Retinal pigment epithelial cell (primary cell): Measurements from ENCODE around the genes SOAT1, CEP350, LHX4 and GLUL.

DNA sequence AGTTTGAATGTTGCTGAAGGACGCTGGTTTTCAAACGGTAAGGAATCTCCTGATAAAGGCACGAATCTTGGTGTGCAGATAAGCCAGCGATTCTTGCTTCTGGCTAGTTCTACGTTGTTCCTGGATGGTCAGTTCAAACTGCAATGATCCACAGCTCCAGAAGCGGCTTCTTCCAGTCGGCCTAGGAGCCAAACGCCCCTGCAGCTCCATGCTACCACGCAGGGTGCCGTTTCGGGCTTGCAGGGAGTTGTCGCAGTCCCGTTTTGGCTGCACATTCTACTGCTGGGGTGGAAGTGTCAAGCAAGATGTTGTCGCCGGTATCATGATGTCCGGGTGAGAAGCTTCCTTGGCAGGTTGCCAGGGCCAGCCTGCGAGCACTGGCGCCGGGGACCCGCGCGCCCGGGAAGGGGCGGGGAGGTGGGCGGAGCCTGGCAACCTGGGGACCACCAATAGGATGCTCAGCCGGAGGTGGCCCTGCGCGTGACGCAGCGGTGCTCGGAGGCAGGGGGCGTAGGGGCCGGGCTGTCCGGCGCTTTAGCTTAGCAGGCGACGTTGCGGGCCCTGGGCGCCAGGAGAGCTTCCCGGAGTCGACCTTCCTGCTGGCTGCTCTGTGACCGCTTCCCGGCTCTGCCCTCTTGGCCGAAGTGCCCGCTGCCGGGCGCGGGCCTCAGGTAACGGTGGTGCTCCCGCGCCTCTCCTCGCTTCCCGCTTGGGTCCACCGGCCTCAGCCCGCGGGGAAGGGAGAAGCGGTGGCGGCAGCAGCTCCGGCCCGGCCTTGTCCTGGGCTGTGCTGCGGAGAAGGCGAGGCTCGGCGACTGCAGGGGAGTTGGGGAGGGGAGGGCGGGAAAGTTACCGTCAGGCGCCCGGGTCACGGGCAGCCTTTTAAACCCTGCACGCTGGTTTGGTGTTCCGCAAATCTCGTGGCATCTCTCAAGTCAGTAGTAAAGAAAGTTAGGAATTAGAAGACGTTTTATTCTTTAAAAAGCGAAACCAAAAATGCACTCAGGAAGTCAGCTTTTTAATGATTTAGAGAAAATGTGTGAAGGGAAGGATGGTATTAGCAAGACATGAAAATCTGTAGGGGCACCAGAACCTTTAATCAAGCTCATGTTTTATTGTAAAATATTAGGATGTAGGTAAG is at the start of gene SOAT1:
TSS of gene SOAT1 (plus strand) at position 532 of the 1,141 bp plus-strand sequence.
- RRBS: 2% methylated on average over 43 of the region's 74 CpGs

- RRBS: no CpG with 5 or more reads among the region's 5 CpGs
These were observed 33.2 kb upstream of the FAM163A start for GRCh38 chr1:179709675-179710423.

DNA sequence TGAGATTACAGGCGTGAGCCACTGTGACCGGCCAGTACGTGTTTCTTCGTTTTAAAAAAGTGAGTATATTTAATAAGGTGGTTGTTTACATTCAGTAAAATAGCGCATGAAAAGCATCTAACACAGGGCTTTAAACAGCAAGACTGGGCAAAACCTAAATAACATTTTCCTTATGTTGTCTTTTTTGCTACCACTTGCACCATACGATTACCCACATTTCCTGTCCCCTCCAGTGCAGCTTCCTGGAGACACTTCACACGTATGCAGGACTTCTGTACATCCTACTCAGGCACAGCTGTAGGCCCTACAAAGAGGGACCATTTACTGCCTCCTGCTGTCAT is 1.1 kb upstream of the CEP350 start:
- RRBS: no CpG with 5 or more reads among the region's 7 CpGs

GRCh38 chr1:179954233-179954978 is at the start of gene CEP350:
TSS of gene CEP350 (plus strand) at chr1:179954810.
- RRBS: no CpG with 5 or more reads among the region's 48 CpGs

GRCh38 chr1:179996335-179997194 is 42.0 kb downstream of the CEP350 start:
- RRBS: no CpG with 5 or more reads among the region's 13 CpGs

DNA sequence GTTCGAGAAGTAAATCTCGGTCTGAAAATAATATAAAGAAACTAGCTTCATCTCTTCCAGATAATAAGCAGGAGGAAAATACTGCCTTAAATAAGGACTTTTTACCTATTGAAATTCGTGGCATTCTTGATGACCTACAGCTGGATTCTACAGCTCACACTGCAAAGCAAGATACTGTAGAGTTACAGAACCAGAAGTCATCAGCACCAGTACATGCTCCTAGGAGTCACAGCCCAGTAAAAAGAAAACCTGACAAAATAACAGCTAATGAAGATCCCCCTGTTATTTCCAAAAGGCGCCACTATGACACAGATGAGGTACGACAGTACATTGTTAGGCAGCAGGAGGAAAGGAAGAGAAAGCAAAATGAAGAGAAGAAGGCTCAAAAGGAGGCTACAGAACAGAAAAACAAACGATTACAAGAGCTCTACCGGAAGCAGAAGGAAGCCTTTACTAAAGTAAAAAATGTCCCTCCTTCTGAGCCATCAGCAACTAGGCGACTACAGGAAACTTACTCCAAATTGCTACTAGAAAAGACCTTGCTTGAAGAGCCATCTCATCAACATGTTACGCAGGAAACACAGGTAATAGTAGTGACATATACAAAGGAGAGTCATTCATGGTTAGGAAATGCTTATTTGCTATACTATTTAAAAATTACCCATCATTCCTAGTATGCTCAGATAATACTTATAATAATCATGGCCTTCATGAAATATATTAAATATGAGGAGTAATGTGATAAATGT is 59.5 kb downstream of the CEP350 start:
- RRBS: no CpG with 5 or more reads among the region's 9 CpGs

DNA sequence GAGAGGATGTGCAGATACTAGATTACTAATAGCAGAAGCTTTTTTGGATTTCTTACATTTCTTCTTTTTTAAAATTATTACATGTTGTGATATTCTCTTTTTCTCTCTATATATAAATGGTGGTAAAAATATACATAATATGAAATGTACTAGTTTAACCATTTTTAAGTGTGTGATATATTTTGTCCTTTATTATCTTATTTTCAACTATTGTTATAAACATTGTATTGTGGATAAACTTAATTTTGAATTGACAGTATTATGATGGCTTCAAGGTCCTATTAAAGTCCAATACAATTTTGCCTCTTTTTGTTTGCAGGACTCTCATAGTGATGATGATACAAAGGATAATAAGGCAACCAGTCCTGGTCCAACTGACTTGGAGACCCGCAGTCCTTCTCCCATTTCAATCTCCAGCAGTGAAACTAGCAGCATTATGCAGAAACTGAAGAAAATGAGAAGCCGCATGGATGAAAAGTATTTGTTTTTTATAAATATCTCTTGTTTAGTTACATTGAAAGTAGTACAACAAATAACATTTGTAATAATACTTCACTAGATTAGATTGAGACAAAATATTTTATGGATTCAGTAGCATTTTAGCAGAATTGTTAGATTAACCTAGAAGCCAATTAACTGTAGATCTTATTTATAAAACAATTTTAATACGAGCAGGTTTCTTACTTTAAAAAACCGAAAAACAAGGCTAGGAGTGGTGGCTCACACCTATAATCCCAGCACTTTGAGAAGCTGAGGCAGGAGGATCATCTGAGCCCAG is 89.7 kb upstream of the QSOX1 start:
- RRBS: no CpG with 5 or more reads among the region's 4 CpGs

DNA sequence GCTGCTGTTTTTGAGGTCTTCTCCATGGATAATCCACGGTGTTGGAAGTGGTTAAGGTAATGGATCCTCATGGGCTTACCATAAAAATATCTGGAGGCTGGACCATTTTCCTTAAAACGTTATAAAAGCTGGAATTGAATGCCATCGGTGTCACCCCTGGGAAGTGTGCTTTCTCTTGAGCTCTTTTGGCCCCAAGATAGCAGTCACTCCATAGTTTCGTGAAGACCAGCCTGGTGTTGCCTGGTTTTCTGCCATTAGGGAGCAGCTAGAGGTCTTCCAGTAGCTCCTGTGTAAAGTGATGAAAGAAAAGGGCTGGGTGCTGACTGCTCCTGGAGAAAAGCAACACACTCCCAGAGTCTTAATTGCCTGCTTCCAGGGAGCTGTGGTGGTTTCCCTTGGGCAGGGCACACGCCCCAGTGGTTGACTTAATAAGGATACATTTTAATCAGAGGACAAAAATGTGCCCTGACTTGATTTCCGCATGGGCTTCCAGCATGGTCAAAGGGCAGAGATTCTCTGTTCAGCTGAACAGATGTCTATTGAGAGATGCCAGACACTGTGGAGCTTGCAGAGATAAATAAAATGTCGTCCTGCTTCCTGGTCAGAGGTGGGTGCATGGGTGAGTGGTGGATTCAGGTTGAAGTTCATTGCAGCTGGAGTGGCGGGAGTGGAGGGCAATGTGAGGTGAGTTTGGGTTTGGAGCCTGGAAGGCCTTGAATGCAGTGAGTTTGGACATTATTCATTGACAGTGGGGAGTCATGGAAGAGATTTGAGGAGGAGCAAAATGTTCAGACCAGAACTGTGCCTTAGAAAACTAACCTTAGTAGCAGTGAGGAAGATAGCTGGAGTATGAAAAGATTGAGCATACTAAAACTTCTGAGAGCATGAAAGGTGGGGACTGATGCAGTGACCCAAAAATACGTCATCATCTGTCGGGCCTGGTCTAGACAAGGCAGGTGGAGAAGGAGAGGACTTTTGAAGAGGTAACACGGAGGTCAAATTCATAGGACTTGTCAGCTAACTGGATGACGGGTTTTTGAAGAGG is 16.0 kb downstream of the QSOX1 start:
- RRBS: no CpG with 5 or more reads among the region's 12 CpGs

GRCh38 chr1:180173970-180174373 is 19.3 kb downstream of the QSOX1 start:
- RRBS: no CpG with 5 or more reads among the region's 8 CpGs

DNA sequence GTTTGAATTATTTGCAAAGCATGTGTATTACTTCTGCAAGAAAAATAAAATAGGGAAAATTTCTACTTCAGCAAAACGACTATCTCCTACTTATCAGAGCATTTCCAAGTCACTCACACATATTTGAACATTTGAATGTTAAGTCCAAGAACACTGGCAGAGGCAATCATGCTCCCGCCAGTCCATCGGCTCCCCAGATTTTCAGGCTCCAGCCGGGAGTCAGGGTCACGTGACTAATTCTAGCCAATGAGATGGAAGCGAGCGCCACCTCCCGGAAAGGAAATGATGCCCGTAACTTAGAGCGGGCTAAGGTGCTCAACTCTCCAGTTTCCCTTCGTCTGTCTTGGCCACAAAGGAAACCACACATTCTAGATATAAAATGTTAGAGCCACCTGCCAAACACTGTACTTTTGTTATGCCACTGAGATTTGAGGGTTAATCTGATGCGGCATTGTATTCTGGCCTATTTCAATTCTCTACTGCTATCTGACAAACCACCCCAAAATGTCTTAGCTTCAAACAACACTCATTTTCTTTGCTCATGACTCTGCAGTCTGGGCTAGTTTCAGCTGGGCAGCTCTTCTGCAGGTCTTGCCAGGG is 16.6 kb upstream of the LHX4 start:
- RRBS: 76% methylated on average over 5 of the region's 12 CpGs

DNA sequence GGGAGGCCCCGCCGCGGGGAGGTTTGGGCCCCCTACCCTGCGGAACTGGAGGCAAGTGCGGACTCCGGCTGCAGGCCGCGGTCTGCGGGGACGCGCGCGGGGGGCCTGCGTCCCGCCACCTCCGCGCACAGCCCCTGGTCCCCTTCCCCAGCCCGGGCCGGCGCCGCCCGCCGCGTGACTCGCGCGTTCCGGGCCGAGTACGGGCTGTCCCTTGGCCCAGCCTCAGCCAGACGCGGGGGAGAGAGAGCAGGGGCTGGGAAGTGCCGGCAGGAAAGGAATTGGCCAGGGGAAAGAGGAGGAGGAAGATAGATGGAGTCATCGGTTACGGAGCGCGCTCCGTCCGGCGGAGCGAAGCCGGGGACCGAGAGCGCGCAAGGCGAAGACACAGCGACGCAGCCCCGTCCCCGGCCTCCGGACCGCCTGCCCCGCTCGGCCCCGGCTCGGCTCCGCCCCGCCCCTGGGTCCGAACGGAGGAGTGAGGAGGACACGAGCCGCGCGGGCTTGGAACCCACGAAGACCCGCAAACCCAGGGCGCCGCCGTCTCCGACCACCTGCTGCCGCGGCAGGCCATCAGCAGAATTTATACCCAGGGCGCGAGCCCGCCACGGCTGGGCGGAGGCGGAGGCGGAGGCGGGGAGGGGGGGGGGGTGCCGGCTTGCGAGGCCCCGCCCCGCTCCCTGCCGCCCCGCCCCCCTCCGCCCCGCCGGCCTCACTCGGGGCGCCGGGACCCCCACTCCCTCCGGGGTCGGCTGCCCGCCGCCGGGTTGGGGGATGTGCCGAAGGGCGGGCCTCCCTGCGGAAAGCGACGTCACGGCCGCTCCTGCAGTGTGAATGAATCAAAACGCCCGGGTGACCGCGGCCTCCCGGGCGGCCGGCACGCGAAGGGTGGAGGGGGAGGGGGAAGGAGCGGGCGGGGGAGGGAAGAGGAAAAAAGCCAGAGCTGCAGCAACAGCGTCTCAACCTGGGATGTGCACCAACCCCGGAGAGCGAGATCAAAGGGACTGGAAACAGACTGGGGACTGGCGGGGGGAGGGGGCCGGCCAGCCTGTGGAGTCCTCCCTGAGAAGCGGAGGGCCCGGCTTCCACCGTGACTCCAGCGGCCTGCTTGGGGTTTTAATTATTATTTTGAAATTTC is at the start of gene LHX4:
TSS of gene LHX4 (plus strand) at position 937 of the 1,135 bp plus-strand sequence.
- RRBS: 1% methylated on average over 55 of the region's 124 CpGs

DNA sequence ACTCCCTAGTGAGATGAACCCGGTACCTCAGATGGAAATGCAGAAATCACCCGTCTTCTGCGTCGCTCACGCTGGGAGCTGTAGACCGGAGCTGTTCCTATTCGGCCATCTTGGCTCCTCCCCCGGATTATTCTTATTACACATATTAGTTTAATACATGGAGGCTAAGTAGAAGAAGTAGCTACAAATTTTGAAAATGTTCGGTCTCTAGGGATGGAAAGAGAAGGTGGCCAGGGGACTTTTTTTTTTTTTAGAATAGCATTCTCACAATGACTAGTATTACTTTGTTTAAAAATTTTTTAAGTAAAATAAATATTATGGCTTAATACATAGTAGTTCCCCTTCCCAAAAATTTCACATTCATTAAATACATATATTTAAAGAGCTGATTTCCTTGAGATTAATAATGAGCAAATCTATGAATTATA is 40.0 kb upstream of the KIAA1614 start:
- RRBS: no CpG with 5 or more reads among the region's 9 CpGs

DNA sequence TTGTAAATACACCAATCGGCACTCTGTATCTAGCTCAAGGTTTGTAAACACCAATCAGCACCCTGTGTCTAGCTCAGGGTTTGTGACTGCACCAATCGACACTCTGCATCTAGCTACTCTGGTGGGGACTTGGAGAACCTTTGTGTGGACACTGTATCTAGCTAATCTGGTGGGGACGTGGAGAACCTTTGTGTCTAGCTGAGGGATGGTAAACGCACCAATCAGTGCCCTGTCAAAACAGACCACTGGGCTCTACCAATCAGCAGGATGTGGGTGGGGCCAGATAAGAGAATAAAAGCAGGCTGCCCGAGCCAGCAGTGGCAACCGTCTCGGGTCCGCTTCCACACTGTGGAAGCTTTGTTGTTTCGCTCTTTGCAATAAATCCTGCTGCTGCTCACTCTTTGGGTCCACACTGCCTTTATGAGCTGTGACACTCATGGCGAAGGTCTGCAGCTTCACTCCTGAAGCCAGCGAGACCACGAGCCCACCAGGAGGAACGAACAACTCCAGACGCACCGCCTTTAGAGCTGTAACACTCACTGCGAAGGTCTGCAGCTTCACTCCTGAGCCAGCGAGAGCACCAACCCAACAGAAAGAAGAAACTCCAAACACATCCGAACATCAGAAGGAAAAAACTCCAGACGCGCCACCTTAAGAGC is 12.7 kb downstream of the MR1 start:
- RRBS: no CpG with 5 or more reads among the region's 20 CpGs

GRCh38 chr1:181151666-181152515 is 63.4 kb downstream of the IER5 start:
- RRBS: no CpG with 5 or more reads among the region's 10 CpGs

DNA sequence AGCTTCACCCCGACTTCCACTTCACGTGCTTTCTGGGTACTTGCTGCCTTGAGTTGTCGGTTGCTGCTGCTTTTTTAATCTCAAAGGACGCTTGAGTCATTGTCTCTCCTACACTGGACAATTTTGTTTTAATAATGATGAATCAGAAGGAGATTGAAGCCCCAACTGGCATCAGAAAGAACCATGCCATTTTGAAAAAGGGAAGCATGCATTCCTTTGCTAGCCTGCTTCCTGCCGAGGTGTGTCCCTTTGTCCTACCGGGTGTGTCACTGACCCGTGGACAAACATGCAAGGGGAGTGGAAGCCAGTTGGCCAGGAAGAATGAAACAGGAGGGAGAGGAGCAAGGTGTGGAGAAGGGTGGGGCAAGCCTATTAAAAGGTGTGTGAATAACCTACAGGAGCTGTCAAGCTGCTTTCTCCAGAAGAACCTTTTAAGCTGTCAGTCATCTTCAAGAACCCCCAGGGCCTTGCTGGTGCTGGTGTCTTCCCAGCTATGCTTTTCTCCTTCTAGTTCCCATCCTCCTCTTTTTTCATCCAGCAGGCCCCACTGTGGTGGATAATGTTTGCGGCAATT is 164.3 kb downstream of the CACNA1E start:
- RRBS: no CpG with 5 or more reads among the region's 8 CpGs

- RRBS: no CpG with 5 or more reads among the region's 2 CpGs
These were observed 74.2 kb downstream of the GLUL start for GRCh38 chr1:182317301-182317899.

DNA sequence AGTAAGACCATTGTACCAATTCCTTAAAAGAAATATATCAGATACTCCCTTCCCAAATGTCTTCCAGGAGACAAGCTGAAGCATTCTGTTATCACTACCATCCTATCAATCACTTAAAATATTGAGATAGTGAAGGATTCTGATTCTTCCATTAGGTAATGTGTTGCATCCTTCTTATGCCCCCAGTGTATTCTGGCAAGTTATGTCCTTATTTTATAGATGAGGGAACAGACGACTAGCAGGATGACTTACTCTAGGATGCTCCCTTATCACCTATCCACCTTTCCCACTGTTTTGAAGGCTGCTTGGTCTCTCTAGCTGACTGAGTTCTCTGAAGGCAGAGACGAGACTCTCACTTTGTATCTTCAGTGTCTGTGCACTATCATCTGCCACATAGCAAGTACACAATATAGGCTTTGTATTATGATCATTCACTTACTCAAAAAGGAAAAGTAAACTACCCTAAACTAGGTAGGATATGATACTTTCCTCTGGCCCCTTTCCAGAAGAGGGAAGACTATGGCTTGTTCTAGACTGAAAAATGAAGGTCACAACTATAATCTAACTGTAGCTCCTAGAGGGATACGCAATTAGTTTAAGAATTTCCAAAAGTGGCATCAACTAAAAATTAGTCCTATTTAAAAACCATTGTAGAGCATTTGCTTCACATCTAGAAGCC is 4.0 kb downstream of the GLUL start:
- RRBS: no CpG with 5 or more reads among the region's 3 CpGs

DNA sequence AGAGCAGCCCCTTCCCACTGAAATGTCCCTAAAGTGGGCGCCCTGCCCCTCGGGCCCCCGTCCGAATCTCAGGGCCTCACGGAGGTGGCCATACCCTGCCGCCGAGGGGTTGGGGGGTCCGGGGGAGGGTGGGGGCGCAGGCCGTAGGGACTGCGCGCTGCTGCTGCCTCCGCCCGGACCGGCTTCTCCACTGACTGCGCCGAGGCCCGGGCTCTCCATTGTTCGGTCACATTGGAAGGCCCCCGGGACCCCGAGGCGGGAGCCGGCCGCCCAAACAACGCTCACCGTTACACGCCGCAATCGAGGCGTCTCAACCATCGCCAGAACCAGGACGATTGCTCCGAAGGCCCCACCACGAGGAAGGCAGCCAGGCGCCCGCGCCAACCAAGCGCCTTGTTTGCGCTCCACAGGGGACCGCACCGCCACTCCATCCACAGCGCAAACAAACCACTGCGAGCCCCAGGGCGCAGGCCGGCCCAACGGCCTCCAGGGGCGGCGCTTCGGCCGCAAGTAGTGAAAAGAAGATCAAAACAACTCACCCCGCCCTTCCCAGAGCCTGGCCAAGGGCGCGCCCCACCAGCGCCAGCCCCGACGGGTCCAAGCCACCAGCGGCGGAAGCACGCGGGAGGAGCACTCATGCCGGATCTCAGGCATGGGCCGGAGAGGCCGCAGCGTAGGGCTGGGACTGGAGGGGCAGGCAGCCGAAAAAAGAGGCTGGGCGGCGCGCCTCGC is 534 bp downstream of the GLUL start:
- RRBS: under 1% methylated on average over 12 of the region's 69 CpGs

DNA sequence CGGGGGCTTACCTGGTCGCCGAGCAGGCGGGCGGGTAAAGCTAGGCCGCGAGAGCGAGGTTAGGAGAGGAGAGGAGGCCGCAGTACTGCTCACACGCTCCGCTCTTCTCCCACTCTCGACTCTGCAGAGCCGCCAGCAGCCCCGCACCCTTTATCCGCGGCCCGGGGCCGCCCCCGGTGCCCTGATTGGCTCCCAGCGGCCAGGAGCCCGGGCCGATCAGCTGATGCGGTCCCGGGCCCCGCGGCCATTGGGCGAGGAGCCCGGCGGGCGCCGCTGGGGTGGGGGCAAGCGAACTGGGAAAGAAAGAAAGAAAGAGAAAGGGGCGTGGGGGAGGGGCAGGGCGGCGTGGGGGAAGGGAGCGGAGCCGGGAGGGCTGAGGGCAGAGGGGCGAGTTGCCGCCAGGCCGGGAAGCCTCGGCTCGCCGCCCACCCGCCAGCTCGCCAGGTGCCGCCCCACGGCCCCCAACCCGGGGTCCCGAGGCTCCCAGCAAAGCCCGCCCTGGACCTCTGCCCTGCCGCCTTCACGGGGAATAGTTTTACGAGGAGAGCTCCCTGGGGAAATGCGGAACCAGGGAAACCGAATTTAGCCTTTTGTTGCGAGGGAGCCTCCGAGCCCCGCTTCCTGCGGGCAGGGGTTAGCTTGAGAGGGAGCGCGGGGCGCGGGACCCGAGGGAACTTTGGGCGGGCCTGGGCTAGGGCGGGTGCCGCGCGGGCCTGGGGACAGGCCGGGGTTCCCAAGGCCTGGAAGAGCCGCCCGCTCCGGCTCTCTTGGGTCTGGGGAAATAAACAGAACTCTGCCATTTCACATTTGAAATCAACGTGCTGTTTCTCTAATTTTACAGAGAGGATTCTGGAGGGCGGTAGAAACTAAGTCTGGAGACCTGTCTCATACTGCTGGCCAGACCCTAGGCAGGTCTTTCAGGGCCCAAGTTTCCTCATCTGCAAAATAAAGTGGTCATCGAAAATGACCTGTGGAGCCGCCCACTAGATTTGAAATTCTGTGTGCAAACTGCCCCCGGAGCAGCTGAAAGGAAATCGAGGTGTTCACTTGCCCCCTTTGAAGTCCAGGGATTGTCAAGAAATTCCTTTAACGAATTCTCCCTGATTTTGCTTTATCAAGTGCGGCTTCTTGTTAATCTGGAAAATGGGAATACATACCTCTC is at the start of gene GLUL:
TSS of gene GLUL (minus strand) at position 123 of the 1,162 bp plus-strand sequence.
- RRBS: under 1% methylated on average over 17 of the region's 81 CpGs